Tibial artery (tissue), 1 donor: ENCODE measurements around a stretch of chr1.

DNA sequence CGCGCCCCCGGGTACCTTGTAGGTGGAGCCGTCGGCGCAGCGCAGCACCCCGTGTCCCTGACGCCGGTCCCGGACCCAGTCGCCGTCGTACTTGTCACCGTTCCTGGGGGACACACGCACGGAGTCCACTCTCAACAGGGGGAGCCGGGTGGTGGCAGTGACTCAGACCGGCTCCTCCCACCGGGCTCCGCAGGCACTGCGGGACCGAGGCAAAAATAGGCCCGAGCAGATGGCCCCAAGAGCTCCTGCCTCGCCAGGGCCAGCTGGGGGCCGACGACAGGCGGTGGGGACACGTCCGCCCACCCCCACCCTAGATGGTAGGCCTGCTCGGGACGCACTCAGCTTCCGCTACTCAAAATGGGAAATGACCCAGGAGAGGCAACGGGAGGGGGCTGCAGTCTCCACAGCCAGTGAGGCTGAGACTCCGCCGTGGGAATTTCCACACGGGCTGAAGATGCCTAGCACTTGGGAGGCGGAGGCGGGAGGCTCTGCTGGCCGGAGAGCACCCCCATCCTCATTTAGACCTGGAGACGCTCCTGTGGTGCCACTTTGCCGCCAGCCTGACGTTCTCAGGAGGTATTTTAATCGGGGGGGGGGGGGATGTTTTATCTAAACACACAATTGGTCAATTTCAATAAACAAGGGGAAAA lies 6.3 kb downstream of the MORN1 start:
- PRO-cap = no peak

- PRO-cap = no peak
These were observed 21.3 kb downstream of the PANK4 start for GRCh38 chr1:2504987-2505601.

GRCh38 chr1:2520978-2521491 lies 5.4 kb downstream of the PANK4 start:
- PRO-cap = no peak

DNA sequence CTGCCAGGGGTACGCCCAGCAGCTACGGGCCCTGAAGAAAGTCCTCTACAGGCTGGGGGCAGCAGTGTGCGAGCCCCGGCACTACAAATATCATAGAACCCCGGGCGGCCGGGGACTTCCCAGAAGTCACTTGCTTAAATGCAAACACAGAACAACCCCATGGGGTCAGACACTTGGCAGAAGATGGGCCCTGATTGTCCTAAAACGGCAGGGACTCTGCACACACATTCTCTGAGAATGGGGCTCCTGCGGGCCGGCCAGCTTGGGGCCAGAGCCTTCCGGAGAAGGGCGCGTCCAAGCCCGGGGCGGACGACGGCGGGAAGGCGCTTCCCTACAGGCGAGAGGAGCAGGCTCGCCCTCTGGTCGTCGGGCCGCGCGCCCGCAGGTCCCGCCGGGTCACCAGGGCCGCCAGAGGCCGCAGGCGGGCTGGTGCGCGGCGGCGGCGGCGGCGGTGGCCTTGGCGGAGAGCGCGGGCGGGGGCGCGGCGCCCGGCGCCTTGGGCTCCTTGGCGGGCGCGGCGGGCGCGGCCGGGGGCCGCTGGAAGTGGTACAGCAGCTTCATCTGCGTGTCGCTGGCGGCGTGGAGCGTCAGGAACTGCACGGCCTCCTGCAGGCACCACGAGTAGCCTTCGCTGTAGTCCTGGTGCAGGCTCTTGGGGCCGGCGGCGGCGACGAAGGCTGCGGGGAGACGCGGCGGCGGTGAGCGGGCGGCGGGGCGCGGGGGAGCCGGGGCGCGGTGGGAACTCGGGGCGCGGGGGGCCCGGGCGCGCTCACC lies 803 bp downstream of the HES5 start:
- PRO-cap = bidirectional peak, plus-strand start at position 647 of the sequence, minus-strand start at position 596 of the sequence

DNA sequence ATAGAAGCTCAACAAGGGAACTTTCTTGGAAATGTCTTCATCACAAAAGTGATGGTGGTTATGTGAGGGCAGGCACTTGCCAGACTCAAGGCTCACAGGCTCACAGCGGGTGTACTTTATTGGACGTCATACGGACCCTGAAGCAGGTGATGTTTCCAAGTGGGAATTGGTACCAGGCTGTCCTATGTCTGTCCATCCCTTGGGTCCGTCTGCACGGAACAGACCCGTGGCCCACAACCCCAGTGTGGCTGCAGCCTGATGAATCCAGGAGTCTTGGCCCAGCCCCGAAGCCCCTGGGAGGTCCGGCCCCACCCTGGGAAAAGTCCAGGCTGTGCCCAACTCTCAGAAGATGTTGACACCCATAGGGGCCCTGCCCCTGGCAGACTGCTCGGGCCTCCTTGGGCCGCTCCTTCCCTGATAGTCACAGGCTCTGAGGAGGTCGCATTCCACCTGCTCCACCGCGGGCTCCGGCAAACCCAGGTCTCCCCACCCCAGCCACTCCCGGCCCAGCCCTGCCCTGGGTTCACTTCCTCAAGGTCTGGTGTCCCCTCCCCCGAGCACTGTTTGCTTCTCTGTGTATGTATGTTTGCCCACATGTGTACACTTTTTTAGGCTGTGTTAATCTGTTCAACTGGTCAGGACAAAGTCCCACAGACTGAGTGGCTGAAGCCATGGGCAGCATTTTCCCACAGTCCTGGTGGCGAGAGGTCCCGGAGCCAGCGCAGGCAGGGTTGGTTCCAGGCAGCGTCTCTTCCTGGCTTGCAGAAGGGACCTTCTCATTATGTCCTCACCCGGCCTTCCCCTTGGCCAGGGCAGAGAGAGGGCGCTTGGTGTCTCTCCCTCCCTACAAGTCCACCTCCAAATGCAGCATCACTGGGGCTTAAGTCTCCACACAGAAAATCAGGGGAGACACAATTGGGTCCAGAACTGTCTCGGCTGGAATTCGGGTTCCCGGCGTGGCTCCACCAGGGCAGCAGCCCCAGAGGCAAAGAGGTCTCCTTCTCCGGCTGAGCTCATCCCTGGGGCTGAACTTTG lies 10.7 kb upstream of the PRXL2B start:
- PRO-cap = no peak

- PRO-cap = no peak
These were observed 9.0 kb upstream of the PRXL2B start for GRCh38 chr1:2577399-2578095.

DNA sequence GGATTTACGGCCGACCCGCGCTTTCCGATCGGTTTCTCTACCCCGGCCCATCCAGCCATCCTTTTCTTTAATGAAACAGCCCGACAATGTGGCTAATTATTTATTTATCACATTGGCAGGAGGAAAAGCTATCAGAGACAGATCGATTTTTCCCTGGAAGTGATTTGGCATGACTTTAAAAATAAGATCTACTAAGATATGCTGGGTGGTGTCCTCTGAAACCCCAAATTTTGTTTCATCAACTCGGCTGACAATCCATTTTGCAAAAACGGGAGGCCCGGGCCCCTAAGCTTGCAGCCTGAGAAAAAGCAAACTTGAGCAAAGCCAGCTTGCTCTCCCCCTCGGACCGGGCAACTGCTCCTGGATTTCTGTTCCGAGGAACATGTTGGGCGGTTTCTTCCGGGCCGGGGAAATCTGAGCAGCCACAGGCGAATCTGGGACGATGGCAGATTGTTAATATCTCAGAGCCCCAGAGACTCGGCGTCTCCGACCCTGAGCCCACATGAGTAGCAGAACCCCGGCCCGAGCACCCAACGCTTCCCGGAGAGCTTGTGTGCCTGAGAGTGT lies 11.4 kb downstream of the PRDM16 start:
- PRO-cap = no peak

GRCh38 chr1:3121079-3122118 lies 52.4 kb downstream of the PRDM16 start:
- PRO-cap = no peak

GRCh38 chr1:3122307-3122864 lies 53.4 kb downstream of the PRDM16 start:
- PRO-cap = unidirectional peak, plus-strand start at chr1:3122526

DNA sequence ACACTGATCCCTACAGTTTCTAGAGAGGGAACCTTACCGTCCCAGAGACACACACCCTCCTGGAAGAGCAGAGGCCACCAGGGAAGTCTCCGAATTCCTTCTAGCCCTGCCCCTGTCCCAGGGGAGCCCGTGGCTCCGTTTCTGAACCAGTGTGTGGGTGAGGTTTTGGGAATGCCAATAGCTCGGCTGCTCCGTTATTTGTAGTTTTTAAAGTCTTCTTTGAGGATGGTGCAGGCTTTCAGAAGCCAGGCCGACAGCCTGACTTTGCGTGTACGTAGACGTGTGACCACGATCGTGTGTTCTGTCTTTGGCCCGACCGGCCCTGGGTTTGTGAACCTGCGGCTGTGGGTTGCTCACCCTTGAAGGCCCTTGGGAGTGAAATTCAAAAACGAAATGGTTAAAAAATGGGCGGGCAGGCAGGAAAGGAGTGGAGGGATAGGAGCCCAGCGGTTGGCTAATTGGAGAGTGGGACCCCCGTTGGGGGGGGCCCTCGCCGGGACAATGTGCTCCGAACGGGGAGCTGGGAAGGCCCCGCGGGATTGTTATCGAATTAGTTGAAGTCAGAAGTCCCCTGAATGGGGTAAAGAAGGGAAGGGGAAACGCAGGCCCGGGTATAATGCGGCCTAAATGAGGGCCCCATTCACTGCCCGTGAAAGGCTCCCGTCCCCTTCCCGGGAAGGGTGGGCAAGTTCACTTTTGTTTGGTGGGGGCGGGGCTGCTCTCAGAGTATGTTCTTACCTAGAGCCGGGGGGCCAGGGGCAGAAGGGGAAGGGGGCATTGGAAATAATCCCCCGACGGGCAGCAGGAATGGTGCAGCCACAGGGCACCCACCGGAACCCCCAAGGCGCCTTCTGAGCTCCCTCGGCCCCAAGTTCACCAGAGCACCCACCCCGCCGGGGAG lies 135.7 kb downstream of the PRDM16 start:
- PRO-cap = no peak

DNA sequence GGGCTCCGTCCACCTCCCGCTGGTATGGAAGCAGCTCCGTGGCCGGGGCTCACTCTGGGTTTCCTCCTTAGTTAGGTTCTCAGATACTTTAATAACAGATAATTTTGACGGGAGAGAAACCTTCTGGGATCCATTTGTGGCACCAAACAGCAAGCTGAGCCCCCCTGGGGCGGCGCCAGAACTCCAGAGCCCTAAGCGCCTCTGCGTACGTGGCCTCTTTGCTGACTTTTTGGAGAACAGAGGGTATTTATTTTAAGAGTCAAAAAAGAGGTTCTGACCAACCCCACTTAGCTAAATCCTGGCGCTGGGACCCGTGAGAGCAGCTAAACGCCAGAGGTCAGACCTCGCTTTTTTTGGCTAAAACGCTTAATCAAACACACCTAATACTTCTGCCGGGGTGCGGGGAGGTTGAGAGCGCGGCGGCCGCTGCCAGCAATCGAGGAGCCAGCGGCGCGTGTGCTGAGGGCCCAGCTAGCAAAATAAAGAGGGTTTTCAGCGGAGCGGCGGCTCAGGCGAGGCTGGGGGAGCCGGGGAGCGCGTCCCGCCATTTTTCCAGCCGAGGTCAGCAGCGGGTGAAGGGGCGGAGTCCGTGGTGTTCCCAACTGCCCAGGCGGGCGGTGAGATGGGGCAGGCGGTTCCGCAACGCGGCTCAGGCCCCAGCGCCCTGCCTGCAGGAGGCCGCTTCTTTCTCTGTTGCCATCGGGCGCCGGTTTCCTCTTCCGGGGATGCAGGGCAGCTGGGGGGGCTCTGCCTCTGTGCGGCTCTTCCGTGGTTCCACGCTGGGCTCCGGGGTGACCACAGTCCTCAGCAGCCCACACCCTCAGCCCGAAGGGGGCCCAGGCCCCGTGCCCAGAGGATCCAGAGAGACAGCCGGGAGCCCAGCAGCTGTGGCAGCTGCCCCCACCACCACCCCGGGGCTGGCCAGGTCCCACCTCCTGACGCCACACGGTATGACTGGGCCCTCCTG lies 171.8 kb downstream of the PRDM16 start:
- PRO-cap = no peak

- PRO-cap = no peak
These were observed 106.3 kb upstream of the ARHGEF16 start for GRCh38 chr1:3347996-3348750.

DNA sequence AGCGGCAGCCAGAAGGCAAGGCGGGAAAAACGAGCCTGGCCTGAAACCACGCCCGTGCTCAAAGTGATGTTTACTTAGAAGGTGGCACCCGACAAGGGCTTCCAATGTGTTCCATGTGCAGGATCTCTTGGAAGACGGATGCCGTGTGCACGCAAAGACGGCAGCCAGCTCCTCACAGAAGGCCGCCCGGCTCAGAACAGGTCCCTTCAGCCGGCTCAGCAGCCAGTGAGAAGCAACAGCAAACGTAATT lies 94.8 kb upstream of the ARHGEF16 start:
- PRO-cap = no peak

- PRO-cap = no peak
These were observed 84.5 kb upstream of the ARHGEF16 start for GRCh38 chr1:3369947-3370476.

DNA sequence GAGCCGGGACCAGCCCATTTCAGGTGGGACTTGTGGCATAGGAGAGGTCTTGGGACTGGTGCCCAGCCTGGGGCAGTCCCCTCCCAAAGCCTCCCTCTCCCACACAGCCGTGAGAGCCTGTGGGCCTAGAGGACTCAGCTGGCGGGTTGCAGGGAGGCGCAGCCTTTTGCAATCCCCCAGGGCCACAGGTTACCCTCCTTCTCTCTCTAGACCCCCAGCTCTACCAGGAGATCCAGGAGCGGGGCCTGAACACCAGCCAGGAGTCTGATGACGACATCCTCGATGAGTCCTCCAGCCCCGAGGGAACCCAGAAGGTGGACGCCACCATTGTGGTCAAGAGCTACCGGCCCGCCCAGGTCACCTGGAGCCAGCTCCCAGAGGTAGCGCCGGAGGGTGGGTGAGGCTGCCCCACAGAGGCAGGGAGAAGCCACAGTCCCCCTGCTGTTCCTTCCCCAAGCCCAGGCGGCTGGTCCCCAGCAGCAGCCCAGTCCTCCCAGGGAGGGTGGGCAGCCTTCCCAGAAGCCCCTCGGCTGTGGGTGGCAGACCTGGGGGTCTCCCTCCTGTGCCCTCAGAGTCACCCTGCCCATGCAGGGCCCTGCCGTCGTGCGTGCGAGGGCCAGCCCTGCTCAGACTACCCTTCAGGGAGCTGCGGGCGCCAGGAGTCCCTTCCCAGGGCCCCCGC lies 12.6 kb downstream of the ARHGEF16 start:
- PRO-cap = no peak

- PRO-cap = no peak
These were observed 49.7 kb downstream of the ARHGEF16 start for GRCh38 chr1:3504007-3504718.

DNA sequence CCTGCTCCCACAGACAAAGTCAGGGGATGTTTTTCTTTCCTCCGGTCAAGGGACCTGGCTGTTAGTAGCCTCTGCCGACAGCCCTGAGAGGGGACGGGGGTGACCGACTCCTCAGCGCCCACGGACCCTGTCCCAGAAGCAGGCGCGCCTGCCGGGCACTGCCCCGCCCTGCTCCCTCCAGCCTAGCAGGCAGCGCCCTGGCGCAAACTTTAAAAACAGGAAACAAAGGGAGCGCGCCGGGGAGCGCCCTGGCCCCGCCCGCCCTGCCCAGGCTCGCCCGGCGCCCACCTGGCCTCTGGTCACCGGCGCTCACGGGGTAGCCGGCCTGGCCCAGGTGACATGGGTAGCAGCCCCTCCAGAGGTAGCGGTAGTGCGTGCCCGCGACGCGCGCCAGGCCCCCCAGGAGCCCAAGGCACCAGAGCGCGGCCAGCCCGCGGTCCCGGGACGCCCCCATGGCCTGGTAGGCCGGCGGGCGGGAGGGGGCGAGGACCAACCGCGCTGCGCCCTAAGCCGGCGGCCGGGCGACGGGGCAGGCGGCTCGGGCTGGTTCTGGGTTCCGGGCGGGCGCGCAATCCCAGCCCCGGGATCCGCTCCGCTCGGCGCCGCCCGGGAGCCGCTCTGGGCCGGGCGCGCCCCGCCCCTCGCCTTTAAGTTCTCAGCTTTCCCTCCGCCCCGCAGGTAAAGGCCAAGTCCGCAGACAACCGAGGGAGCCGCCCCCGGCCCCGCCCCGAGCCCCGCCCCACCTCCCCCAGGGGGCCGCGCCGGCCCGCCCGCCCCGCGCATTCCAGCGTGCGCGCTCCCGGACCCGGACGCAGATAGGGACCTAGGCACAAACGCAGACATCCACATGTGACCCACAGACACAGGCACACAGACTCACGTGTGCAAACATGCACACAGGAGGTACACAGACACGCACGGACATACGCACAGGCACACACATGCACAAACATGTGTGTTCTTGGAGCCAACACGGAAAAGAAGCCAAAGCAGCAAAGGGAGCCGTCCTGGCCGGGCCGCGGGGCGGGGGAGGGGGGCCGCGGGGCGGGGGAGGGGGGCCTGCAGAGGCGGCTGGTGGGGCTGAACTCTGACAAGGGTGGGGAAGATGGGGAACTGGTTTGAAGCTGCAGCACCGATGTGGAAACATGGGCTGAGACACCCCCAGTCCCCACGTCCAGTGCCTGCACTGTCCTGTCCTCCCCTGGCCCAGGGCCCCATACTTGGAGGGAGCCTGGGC lies 76.7 kb downstream of the ARHGEF16 start:
- PRO-cap = bidirectional peak, plus-strand start at position 790 of the sequence, minus-strand start at position 620 of the sequence

DNA sequence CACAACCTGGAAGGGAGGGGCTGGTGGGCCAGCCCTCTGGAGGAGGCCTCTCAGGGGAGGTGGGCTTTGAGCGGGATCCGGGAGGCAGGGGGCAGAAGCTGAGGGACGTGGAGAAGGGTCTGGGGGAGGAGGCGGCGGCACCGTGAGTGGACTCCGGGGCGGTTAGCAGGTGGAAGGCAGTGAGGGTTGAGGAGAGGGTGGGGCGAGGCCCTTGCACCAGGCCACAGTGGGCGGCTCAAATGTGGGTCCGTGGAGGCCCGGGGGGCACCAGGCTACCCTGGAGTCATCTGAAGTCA lies 46.1 kb downstream of the TP73 start:
- PRO-cap = no peak

DNA sequence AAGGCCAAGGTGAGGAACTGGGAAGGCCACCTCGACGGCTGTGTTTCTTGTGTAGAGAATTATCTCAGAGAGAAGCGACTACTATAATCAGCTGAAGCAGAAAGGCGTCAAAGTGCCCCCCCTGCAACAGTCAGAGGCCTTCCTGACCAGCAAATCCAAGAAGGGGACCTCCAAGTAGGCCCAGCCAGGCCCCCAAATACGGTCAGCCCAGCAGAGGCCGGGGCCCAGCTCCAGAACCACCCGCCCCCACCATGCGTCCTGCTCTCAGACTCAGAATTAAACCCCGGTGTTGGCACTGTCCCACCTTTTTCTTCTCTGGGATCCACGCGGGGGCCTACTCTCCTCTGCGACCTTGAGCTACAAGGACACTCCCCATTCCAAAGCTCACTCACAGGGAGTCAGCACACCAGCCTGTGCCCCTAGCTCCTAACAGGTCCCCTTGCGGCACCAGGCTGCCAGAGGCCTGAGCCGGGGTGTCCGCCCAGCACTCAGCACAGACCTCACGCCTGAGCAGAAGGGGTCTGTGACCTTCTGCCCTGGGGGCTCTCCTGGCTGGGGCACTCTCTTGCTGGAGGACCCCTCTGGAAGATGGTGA lies 1.1 kb upstream of the SMIM1 start:
- PRO-cap = no peak

DNA sequence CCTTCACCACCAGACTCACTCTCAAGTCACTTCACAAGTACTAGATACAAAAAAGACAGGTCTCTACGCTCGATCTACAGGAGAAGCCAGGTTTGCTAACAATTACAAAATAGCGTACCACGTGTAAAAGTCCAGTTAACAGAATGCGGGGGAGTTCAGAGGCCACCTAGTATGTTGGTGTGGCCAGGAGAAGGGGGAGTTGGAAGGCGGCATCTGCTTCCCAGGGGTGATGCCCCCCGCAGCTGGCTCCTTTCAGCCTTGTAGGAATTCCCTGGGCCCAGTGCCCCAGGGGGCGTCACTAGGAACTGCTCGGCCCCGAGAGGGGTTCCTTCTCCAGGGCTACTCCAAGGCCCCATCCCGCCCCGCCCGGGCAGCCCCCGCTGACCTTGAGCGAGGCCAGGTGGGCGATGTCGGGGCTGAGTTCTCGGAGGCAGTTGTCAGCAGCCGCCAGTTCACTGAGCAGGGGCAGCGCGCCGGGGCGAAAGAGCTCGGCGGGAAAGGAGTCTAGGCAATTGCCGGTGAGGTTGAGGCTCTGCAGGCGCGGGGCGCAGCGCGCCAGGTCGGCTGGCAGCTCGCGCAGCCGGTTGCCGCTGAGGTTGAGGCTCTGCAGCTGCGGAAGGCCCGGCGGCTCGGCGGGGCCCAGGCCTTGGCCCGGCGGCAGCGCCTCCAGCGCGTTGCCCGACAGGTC lies 677 bp downstream of the LRRC47 start:
- PRO-cap = no peak